Hair follicular keratinocyte (primary cell): ENCODE results near the genes LILRA2, DNAAF3 and TMEM150B.

GRCh38 chr19:54573634-54573960 is at the start of gene LILRA2:
LILRA2 (plus strand) TSS chr19:54573790.
- RAMPAGE, long total RNA = no peak

DNA sequence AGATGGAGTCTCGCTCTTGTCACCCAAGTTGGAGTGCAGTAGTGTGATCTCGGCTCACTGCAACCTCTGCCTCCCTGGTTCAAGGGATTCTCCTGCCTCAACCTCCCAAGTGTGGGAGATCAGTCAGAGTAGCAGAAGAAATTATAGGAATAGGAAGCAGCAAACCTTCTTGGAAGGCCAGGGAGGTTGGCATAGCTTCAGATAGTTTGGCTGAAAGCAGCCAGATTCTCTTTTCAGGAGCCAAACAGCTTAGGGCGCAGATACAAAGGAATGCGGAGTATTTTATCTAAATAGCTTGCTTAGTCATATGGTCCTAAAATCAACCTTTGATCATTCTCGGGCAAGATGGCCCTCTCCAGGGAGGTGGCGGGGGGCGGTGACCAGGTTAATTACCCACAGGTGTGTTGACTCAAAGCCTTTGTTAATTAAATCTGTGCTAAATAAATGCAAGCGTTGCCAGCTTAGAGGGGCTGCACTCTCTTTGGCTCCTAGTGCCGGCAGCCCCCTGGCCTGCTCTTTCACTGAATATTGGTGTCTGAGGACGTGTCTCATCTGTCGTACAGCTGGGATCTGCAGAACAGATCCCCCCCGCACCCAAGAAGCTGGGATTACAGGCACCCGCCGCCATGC is 12.5 kb upstream of the NCR1 start:
- RAMPAGE, long total RNA = no peak

DNA sequence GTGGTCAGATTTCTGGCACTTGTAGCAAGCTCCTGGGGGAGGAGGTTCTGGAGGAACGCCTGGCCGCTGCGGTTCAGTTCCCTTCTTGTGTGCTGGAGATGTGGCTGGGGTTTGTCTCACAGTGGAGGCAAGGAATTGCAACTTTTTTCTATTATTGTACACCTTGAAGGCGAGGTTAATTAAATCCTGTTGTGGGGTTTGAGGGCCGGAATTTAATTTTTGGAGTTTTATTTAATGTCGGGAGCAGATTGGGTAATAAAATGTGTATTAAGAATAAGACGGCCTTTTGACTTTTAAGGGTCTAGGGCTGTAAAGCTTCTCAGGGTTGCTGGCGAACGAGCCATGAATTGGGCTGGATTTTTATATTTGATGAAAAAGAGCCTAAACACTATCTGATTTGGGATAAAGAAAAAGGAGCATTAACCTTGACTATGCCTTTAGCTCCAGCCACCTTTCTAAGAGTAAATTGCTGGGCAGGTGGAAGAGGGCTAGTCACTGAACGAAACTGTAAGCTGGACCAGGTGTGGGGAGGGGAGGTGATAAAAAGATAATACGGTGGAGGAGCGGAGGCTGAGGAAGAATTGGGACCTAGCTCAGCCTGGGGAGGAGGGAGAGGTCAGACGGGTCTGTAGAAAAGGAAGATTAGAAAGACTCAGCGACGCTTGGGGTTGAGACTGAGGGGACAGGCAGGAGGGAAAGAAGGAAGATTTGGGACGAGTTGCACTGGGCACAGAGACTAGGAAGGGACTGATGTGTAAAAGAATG is 27.7 kb downstream of the GP6 start:
- RAMPAGE, long total RNA = no peak

- RAMPAGE, long total RNA = no peak
Measured at GRCh38 chr19:55027430-55028470, 10.3 kb downstream of the GP6 start.

GRCh38 chr19:55044713-55045345 is 6.8 kb upstream of the GP6 start:
- RAMPAGE, long total RNA = no peak

GRCh38 chr19:55082305-55082801 is 6.7 kb downstream of the EPS8L1 start:
- RAMPAGE, long total RNA = no peak

DNA sequence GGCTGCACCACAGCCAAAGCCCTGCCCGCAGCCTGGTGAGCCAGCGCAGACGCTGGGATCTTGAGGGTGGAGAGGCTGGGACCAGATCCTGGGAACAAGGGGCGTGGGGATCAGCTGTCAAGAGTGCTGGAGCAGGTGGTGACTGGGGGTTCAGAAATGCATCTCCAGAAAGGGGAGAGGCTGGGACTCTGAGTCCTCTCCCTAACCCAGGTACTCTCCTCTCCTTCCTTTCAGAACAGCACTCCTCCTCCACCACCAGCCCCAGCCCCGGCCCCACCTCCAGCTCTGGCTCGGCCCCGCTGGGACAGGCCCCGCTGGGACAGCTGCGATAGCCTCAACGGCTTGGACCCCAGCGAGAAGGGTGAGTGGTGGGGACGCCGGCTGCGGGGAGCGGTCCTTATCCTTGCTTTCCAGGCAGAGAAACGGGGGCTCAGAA is 10.5 kb downstream of the EPS8L1 start:
- RAMPAGE, long total RNA = no peak

DNA sequence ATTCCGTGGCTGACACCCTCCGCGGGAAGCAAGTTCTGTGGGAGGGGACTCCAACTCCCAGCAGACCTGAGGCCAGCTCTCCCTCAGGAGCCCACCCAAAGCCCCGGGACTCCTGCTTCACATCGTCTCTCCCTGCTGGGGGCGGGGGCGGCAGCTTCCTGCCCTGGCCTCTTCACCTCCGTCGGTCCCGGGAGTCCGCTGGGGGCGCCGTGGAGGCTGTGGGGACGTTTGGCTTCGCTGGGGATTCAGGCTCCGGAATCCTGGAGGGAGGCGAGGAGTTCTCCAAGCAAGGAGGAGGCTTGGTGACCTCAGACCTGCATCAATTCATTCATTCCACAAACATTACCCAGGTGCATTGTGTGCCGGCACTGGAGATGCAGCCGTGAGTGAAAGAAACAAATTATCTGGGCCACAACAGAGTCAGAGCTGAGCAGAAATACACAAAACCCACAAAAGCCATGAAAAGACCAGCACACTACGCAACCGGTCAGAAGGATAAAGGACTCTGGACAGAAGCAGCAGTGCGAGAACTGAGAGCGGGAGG is 18.9 kb downstream of the EPS8L1 start:
- RAMPAGE, long total RNA = no peak

GRCh38 chr19:55103235-55103632 is 14.2 kb downstream of the PPP1R12C start:
- RAMPAGE, long total RNA = no peak

DNA sequence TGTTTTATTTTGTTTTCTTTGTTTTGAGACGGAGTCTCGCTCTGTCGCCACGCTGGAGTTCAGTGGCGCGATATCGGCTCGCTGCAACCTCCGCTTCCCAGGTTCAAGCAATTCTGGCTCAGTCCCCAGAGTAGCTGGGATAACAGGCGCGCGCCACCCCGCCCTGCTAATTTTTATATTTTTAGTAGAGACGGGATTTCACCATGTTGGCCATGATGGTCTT is 515 bp upstream of the PPP1R12C start:
- RAMPAGE, long total RNA = no peak

DNA sequence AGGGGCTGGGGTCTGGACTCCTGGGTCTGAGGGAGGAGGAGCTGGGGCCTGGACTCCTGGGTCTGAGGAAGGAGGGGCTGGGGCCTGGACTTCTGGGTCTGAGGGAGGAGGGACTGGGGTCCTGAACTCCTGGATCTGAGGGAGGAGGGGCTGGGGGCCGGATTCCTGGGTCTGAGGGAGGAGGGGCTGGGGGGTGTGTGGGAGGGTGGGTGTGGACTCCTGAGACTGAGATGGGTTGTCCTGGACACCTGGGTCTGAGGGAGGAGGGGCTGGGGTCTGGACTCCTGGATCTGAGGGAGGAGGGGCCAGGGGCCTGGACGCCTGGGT is 1.6 kb downstream of the TNNT1 start:
- RAMPAGE, long total RNA = no peak

DNA sequence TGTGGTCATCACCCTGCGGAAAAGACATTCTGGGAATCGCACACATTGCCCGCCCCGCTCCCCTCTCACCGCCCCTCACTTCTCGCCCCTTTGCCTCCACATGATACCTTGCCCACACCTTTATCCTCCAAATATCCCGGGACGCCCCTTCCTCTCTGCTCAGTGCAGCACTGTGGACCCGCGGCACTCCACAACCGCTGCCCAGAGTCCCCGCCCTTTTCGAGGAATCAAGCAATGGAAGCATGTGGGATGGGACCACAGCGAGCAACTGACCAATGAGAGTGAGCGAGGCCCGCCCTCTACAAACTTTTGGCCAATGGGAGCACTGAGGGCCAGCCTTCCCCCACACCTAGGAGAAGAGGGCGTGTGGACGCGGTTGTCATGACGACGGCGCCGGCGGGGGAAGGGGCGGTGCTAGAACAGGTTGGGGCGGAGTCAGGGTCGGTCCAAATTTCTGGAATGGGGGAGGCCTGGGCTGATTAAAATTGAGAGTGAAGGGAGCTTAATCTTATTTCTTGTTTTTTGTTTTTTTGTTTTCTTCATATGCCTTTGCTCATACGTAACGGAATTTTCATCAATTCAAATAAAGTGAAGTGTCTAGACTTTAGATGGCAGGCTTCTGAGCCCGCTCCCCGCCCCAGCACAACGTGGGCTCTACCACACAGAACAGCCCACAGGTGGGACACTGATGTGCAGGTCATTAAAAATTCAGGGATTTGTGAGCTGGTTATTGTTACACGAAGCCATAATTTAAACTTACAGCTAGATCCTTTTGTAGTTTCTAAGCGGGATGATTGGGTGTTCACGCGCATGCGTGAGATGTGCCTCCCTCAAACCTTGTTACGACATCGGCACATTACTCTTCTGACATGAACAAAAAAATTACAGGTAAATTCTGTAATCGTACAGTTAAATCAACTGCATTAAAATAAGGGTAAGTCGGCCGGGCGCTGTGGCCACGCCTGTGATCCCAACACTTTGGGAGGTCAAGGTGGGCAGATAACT is at the start of gene DNAAF3:
Gene DNAAF3 (minus strand): TSS at position 209 of the 1,005 bp plus-strand sequence.
- RAMPAGE, long total RNA = no peak

- RAMPAGE, long total RNA = no peak
Measured at GRCh38 chr19:55241020-55241720, 12.6 kb upstream of the TMEM86B start.

DNA sequence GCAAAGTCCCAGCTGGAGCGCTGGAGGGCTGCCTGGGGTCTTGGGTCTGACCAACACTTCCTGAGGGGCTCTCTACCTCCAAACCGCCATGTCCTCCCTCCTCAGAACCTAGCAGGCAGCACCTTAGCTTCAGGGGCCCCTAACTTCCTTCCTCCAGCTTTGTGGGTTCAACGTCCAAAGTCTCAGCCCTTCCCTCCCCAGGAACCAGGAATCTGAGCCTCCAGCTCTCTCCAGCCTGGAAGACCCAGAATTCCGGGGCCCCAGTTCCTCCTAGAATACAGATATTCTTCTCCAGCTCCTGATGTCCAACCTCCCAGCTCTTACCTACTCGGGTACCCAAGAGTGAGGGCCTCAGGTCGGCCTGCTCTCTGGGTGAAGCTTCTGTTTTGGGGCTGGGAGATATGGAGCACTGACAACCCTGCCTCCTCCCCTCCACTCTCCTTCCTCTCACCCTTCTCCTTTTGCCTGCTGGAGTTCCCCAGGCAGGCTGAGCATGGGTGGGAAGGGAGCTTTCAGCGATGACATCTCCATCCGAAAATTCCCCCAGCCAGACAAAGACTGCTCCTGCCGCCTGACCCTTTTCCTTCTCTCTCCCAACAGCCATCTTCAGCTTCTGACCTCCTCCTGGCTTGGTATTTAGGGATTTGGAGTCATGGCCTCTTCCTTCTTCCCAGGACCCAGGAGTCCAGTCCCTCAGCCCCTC is 3.5 kb downstream of the TMEM150B start:
- RAMPAGE, long total RNA = no peak

GRCh38 chr19:55325247-55325697 is at the start of gene TMEM150B:
TMEM150B (minus strand) TSS chr19:55325341.
- RAMPAGE, long total RNA = no peak

- RAMPAGE, long total RNA = no peak
Measured at GRCh38 chr19:55353666-55354505, 633 bp downstream of the COX6B2 start.

DNA sequence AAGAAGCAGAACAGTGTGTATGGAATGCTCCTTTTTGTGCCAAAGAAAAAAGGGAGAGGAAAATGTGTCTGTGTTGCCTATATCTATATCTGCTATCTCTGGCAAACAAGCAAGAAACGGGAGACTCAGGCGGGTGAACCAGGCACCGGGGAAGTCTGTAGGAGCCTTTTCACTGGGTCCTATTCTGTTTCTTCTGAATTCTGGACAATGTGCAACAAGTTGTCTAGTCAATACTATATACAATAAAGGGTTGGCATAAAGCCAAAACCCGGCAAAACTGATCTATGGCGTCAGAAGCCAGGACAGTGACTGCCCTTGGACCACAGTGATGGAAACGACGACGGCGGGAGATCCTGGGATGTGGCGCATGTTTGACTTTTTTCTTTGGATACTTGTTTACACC is 1.2 kb downstream of the ISOC2 start:
- RAMPAGE, long total RNA = no peak

DNA sequence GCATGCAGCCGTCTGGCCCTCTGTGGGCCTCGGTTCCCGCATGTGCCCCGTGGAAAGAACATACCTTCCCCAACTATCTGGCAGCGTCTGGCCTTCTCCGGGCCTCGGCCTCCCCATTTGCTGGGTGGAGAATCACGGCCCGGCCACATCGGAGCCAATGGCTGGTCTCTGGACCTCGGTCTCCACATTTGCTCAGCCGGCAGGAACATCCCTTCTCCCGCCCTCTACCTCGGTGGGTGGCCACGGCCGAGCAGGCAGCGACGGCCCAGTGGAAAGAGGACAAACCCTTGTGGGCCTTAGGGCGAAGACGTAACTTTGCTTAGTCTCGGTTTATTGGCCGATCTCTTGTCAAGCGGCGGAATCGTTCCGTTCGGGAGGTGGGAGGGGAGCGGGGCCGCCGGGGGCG is 328 bp upstream of the ZNF580 start:
- RAMPAGE, long total RNA = no peak

DNA sequence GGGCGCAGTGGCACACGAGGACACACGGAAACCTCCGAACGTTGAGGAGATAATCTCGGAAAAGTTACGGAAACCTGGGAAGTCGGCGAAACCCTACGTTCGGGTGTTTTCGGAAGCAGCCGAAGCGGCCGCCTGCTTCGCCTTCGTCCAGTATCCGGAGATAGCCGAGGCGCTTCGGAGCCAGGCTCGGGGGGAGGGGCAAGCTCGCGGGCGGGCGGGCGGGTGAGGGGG is 218 bp upstream of the U2AF2 start:
- RAMPAGE, long total RNA = no peak

- RAMPAGE, long total RNA = no peak
Measured at GRCh38 chr19:55676380-55676835, 1.4 kb downstream of the EPN1 start.